Left cardiac atrium (tissue), 1 donor: ENCODE measurements around a stretch of chr19.

DNA sequence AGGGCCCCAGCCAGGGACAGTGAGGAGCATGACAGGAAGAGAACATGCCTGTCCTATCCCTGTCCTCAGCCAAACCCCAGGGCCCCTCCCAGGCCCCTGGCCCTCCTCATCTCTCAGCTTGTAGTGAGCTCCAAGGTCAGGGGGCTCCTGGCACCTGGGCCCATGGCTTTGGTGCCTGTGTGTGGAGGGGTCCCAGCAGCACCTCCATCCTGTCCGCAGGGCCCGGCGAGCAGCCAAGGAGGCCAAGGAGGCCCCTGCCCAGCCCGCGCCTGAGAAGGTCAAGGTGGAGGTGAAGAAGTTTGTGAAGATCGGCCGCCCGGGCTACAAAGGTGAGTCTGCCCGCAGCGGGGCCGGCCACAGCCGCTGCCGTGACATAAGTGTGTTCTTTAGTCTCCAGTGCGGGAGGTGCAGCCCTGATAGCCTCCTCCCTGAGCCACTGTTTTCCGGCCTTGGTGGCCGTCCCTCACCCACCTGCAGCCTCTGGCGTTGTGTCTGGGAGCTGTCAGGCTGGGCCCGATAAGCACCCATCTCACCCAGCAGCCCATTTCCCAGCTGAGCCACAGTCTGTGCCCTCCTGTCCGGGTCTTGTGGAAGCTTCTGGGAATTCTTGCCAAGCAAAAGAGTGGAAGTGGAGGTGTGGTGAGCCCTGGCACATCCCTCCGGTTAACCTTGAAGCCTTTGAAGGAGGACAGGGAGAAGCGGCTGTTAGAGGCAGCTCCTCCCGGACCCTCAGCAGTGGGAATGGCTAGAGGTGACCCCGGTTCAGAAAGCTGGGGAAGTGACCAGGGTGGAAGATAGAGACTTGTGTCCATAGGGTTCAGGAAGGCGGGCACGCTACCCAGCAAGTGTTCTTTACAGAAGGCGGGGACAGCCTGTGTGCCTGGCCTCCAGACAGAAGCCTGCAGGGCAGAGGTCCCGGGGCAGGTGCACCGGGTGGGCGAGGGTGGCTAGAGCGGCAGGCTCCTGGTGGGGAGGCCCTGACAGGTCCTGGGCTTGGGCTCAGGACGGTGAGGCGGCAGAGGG is 3.6 kb upstream of the AMH start:
- PRO-cap, result no peak

GRCh38 chr19:2271348-2272067 is 10.5 kb downstream of the PEAK3 start:
- PRO-cap, result no peak

DNA sequence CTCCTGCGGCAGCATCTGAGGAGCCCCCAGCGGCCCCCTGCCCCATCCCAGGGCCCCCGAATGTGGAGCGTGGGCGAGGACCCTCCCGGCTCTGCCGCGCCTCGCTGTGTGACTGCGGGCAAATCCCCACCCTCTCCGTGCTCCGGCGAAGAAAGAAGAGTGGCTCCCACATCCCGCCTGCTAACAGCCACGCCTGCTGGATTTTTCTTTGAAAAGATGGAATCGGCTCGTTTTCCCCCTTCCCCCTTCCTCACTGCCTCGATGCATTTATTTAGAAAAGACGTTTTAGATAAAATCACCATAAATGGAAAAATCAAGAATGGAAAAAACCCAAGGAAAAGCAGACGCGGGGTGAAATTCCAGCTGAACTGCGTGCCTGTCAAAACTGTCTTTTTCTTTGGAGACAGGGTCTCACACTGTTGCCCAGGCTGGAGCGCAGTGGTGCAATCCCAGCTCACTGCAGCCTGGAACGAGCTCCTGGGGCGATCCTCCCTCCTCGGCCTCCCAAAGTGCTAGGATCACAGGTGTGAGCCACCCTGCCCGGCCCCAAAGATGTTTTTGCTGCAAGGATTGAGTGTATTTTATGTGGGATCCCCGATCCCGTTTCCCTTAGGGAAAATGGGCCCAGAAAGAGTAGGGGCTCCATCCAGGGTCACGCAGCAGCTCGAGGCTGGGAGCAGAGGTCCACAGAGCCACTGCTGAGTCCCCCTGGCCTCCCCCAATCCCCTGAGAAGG is 776 bp upstream of the PEAK3 start:
- PRO-cap, result no peak

- PRO-cap, result no peak
Observed at GRCh38 chr19:2332786-2333694, 4.6 kb downstream of the SPPL2B start.

- PRO-cap, result no peak
Observed at GRCh38 chr19:2394332-2394734, 33.1 kb downstream of the TIMM13 start.

DNA sequence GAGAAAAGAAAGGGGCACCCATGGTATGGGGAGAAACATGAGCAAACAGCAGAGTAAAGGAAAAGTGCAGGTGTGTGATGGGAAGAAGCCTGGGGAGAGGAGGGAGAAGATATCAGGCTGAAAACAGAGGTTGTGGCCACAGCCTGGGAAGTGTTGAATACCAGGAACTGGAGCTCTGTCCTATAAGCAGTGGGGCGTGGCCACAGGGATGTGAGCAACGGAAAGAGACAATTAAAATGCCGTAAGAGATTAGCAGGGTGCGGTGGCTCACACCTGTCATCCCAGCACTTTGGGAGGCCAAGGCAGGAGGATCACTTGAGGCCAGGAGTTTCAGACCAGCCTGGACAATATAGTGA is 24.1 kb downstream of the TIMM13 start:
- PRO-cap, result no peak

DNA sequence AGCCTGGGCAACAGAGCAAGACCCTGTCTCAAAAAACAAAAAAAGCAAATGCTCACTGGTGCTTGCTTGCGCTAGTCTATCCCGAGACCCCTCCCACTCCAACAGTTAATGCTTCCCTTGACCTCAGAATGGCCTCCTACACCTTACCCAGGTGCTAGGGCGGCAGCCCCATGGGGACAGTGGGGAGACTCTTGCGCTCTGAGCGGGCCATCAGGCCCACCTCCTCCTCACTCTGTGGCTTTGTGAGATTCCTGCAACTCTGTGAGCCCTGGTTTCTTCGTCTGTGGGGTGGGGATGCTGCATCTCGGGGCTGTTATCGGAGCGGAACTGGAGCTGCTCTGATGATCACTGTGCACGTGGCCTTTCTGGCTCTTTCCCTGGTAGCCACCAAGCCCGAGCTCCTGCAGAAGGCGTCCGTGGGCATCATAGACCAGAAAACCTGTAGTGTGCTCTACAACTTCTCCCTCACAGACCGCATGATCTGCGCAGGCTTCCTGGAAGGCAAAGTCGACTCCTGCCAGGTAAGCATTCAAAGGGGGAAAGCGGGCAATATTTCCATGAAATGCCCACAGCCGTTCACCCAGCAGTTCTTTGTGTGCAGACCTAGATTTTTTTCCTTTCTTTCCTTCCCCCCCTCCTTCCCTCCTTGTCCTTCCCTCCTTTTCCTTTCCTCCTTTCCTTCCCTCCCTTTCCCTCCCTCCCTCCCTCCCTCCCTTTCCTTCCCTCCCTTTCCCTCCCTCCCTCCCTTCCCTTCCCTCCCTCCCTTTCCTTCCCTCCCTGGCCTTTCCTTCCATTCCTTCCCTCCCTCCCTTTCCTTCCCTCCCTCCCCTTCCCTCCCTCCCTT is 9.5 kb downstream of the TIMM13 start:
- PRO-cap, result no peak

DNA sequence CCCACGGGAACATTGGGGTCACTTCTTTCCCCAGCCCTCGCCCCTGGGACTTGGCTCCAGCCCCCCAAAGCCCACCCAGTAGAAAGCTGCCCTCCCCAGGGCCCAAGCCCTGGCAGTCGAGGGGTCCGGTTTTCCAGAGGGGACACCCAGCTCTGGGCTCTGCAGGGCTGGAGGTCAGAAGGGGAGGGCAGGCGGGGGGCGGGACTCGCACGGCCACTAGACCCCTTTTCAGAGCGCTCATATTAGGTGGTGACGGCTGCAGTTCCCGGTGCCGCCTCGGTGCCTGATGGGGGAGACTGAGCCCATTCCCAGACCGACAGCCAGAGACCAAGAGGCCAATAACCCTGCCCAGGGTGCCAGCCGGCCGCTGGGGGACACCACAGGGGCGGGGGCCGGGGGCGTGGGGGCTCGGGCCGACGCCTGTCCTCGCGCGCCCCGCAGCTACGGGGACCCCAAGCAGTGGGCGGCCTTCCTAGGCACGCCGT is 2.8 kb downstream of the TIMM13 start:
- PRO-cap, result no peak

DNA sequence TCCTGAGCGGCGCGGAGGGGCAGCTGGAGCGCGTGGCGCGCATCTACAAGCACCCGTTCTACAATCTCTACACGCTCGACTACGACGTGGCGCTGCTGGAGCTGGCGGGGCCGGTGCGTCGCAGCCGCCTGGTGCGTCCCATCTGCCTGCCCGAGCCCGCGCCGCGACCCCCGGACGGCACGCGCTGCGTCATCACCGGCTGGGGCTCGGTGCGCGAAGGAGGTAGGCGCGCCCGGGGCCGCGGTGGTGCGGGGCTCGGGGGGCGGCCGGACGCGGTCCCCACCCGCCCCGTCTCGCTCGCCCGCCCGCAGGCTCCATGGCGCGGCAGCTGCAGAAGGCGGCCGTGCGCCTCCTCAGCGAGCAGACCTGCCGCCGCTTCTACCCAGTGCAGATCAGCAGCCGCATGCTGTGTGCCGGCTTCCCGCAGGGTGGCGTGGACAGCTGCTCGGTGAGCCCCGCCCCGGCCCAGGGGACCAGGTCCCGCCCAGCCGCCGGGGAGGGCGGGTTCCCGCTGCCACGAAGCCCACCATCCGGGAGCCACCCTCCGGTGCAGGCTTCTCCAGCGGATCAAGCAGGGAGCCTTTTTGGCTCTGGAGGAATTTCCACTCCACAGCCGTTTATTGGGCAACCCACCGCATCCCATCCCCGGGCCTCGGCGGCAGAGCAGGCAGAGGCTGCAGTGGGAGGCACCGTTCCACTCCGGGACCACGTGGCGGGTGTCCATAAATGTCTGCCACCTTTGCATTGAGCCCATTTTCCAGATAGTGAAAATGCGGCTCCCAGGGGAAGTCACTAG is 2.1 kb downstream of the TIMM13 start:
- PRO-cap, result no peak

DNA sequence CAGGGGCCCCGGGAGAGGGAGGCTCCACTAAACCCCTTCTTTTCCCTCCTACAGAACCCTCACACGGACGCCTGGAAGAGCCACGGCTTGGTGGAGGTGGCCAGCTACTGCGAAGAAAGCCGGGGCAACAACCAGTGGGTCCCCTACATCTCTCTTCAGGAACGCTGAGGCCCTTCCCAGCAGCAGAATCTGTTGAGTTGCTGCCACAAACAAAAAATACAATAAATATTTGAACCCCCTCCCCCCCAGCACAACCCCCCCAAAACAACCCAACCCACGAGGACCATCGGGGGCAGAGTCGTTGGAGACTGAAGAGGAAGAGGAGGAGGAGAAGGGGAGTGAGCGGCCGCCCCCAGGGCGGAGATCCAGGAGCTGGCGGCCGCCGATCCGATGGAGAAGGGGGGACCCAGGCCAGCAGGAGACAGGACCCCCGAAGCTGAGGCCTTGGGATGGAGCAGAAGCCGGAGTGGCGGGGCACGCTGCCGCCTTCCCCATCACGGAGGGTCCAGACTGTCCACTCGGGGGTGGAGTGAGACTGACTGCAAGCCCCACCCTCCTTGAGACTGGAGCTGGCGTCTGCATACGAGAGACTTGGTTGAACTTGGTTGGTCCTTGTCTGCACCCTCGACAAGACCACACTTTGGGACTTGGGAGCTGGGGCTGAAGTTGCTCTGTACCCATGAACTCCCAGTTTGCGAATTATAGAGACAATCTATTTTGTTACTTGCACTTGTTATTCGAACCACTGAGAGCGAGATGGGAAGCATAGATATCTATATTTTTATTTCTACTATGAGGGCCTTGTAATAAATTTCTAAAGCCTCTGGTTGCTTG is 1.7 kb downstream of the GADD45B start:
- PRO-cap, result bidirectional peak, plus-strand start at position 53 of the sequence, minus-strand start outside the sequence

GRCh38 chr19:2494587-2495203 is 18.8 kb downstream of the GADD45B start:
- PRO-cap, result no peak

GRCh38 chr19:2540475-2541333 is 64.8 kb downstream of the GADD45B start:
- PRO-cap, result bidirectional peak, plus-strand start at chr19:2541086, minus-strand start at chr19:2540749

DNA sequence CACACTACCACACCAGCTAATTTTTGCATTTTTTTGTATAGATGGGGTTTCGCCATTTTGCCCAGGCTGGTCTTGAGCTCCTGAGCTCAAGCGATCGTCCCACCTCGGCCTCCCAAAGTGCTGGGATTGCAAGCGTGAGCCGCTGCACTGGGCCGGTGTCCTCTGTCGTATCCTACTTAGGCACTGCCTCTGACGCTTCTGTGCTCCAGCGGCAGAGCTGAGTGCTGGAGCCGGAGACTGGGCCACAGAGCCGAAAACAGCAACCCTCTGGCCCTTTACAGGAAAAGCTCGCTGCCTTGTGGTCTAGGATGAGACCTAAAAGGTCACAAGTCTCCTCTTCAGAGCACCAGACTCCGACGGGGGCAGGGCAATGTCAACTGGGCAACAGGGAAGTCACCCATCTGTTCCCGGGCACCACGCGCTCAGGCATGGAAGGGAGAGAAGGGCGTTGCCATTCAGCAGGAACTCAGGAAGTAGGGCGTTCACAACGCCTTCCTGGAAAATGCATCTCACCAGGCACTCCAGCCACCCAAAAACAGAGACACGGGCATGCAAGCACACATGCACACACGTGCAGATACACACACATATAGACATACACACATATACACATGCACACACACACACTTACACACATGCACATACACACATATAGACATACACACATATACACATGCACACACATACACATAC is 91.7 kb downstream of the GADD45B start:
- PRO-cap, result no peak

- PRO-cap, result no peak
Observed at GRCh38 chr19:2650422-2651062, 52.0 kb downstream of the GNG7 start.

DNA sequence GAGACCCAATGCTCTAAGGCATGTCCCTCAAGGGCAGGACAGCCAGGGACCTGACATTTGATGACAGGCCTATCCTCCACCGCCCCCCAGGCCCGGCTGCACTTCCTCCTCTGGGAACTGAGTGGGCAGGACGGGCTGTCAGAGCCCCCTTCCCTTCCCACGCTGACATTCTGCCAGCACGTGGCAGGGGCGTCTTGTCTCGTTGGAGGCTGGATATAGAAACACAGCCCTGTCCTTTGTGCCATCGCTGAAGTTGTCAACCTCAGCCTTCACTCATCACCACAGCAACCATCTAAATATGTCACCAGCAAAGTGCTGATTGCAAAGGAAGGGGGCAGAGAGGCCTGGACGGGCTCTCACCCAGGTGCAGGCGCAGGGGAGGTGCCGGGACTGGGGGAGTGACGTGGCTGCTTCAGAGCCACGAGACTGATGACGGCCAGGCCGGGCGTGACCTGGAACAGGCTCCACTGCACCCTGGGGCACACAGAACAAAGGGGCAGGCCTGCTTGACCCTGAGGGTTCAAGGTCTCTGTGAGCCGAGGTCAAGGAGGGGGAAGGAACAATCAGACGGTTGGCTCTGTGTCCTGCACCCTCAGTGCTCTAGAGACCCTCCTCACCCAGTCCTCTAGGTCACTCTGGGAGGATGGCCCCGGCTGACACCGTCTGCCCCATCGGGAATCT is 38.3 kb downstream of the GNG7 start:
- PRO-cap, result bidirectional peak, plus-strand start at position 429 of the sequence, minus-strand start at position 123 of the sequence

DNA sequence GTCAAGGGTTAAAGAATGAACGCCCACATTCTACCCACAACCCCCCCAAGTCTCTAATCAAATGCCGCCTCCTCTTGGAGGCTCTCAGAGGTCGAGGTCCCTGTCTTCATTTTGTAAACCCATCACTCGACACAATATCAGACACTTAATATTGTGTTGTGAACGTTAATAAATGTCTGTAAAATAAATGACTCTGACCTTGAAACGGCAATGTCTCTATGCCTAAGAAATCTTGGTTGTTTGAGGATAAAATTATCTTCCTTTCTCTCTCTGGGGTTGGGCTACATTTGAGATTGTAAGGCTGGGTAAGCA is 8.7 kb downstream of the GNG7 start:
- PRO-cap, result no peak

DNA sequence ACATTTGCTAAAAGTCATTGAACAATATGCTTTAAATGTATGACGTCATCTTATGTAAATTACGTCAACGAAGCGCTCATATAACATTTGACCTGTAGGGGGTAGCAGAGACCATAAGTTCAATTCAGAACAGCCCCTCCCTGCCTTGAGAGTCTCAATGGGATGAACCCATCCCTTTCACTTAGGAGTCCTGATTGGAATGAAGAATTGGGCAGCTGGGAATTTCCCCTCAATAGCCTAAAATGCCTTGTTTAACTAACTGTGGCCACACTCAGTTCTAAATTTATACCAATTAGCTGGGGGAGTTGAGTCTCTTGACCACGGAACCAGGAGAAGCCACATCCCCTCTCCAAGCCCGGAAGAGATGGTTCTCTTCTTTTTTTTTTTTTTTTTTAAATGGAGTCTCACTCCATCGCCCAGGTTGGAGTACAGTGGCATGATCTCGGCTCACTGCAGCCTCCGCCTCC is 15.2 kb upstream of the TLE6 start:
- PRO-cap, result no peak

- PRO-cap, result no peak
Observed at GRCh38 chr19:3029489-3029809, 369 bp upstream of the TLE2 start.

DNA sequence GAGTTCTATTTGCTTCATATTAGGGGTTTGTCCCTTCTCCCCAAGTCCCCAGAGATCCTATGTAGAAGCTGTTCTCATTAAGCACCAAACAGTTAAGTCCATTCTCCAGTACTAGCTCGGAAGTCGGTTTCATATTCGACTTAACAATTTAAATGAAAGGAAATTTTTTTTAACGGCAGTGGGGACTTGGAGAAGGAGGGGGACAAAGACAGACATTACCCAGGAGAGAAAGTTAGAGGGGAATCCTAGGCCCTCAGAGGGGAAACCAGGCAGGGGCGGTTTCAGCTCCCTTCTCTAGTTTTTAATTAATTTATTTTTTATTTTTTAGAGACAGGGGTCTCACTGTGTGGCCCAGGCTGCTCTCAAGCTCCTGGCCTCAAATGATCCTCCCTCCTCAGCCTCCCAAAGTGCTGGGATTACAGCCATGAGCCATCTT is 13.6 kb upstream of the TLE2 start:
- PRO-cap, result no peak

DNA sequence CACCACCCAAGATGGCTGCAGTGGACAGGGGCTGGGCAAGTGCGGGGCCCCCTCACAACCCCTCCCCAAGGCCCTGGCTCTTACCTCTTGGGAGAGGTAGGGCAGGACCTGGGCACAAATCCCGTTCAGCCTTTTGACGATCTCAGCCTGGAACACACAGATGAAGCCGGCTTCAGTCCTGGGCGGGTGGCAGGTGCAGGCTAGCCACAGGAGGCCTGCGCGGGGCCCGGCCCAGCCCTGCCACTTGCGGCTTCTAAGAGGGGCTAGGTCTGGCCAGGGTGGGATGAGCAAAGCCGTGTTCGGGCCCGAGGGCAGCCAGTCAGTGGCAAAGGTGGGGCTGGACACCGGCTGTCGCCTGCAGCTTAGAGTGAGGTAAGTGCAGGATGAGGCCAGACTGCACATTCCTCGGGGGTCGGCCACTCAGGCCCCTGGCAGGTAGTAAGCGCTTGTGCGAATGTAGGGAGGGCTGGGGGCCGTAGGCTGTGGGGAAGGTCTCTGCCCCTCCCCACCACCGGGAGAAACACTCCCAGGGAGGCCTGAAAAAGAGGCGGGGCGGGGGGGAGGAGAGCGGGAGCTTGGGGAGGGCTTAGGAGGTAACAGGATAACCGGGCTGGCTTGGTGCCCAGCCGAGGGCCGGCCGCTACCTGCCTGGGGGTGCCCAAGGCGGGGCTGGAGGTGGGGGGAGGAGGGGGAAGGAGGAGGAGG is 6.6 kb downstream of the TLE5 start:
- PRO-cap, result no peak